Rectum (tissue), 1 donor: ENCODE measurements around a stretch of chr15.

GRCh38 chr15:67174566-67175504 lies 79.6 kb downstream of the AAGAB start:
- PRO-cap = unidirectional peak, plus-strand start at chr15:67175262

- PRO-cap = no peak
Observed at GRCh38 chr15:67193274-67194293, 60.9 kb downstream of the AAGAB start.

DNA sequence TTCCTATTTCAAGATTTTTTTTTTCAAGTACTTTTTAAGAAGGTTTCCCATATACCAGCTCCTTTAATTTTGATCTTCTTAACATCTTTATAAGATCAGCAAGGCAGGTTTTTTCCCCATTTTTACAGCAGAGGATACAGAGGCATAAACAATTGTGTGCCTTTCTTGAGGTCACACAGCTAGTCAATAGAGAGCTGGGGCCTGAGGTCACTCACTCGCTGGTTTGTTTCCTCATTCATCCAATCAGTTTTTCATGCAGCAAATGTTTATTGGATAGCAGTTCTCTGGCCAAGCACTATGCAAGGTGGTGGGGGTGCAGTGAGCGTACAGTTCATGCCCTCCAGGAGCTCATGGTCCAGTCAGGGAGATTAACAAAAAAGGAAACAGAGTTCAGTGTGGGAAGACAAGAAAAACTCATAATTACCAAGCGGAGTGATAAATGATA lies 29.1 kb downstream of the MAP2K5 start:
- PRO-cap = unidirectional peak, plus-strand start at position 298 of the sequence

DNA sequence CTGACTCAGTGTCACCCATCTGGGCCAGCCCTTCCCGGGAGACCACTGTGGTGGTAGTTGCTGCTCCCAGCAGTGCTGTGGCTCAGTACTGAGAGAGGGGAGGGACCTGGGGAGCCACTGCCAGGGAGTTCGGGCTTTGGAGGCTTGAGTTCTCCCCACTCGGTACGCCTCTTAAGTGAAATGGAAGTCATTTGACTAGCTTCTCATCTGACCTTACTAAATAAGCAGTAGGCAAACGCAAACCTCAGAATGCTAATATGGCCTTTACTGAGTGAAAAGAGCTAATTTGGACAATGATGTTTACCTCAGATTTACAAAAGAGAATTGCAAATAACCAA lies 16.1 kb downstream of the SKOR1 start:
- PRO-cap = no peak

DNA sequence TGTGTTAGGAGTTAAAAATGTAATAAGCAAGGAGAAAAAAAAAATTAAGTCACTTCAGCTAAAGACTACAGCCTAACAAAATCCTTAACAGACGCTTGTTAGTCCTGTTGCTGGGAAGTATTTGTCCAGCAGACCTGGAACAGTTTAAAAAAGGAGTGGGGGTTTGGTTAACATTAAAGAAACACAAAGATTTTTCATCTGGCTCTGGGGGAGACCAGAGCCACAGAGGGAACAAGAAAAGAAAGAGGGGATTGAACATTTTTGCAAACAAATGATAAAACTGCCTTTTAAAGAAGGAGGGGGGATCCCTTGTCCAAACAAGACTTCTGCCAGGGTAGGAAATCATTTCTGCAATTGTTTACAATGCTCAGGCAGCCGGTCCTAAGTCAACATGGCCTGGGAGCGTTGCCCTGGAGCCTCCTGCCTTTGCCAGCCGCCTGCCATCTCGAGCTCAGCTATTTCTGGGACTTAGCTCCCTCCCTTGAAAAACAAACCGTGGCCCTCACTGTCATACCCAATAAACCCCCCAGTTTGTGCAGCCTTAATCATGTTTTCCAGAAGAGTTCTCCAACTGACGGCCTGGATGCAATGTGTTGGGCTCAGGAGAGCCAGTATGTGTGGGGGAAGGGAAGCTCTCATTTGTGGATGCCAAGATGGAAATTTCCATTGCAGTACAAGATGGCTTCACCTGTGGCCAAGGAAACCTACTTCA lies 90.2 kb downstream of the SKOR1 start:
- PRO-cap = bidirectional peak, plus-strand start at position 557 of the sequence, minus-strand start at position 442 of the sequence

DNA sequence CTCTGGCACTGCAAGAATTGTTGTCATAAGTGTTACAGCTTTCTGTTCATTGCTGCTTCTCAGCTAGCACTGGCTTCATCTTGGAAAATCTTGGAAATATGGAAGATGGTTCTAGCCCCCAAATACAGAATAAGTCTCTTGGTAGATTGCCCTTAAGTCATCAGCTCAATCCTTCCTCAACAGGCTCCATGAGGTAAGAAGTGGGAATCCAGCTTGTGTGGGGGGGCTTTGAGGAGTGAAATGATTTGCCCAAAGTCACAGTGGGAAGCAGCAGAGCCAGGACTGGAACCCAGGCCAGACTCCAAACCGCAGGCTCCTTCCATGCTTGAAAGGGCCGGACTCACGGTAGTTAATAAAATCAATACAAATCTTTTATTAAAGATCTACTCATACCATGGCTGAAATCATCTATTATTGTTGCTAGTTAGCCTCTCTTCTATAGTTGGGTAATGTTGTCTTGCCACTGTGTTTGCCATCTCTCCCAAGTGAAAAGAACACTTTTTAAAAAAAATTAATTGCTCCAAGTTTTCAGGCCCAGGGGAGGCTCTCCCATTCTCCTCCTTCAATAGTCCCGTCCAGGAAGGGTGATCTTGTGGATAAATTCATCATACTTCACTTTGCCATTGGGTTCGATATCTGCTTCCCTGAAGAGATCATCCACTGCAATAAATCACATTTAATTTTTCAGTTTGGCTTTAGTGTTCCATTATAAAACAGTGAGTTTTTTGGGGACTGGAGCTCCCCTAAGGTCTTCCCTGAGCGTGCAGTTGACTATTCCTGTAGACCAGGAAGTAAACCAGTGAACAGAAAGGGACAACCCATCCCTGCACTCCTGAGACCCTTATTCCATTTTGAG lies 11.5 kb downstream of the CALML4 start:
- PRO-cap = no peak

- PRO-cap = bidirectional peak, plus-strand start at chr15:68206179, minus-strand start at chr15:68206084; bidirectional peak, plus-strand start at chr15:68206339, minus-strand start at chr15:68206234
Observed at GRCh38 chr15:68205774-68206485, 798 bp upstream of the CALML4 start.

GRCh38 chr15:68271744-68272706 lies 5.5 kb upstream of the FEM1B start:
- PRO-cap = no peak

- PRO-cap = no peak
Observed at GRCh38 chr15:68291119-68291891, 13.8 kb downstream of the FEM1B start.

GRCh38 chr15:68293651-68294743 lies 16.5 kb downstream of the FEM1B start:
- PRO-cap = no peak

- PRO-cap = no peak
Observed at GRCh38 chr15:68304456-68304701, 26.8 kb downstream of the FEM1B start.

DNA sequence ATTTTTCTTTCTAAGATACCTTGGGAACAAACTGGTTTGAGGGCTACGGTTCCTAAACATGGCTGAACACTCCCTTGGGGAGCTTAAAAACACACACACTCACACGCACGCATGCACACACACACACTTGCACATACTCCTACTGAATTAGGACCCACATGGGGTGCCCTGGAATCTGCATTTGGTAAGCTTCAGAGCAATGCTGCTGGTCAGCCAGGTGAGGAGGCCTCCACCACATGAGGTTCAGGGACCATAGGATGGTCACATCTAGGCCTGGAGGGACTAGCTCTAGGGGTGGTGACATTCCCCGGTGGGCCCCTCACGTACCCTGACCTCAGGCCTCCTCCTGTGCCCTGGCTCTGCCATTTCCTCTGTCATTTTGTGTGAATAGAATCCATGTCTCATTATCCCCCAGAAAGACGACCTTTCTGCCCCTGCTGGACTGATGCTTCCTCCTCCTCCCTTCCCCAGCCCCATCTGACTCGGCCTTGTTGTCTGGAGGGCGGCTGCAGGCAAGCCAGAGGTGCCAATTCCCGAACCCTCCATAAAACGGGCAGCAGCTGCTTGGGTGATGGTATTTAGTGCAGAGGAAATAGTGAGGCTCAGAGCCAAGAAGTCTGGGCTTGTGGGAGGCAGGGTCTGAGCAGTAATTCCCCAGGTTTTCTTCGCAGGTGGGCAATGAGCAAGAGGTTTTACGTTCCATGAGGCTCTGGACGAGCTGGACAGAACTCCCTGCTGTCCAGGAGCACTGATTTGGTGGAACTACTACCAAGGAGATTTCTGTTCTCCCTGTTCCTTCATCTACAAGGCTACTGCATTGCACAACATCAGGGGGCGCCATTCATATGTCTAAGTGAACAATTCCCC lies 71.3 kb downstream of the ITGA11 start:
- PRO-cap = no peak

DNA sequence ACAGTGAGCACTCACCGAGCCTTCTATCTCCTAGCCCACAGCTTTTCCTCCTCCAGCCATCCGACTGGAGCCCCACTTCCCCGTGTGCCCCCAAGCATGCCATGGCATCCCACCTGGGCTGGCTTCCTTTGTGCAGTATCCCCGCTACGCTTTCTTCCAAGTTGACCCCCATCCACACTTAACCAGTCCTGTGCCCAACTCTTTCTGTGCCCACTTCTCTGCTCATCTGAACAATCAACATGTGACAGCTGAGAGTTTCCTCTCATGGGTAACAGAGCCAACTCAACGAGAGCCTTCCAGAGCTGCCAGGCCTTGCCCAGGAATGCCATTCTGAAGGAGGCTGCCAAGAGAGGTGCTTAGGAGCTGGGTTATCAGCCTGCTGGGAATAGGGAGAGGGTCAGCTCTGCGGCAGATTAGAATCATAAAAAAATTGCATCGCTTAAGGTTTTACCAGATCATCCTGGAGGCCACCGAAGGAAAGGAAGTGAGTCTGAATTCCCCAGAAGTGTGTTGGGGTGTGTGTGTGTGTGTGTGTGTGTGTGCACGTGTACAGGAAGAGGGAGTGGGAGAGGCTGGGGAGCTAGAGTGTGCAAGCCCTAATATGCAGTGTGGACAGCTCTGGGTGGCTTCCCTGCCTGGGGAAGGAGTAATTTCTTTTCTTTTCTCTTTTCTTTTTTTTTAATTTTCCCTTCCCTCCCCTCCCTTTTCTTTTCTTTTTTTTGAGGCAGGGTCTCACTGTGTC lies 66.8 kb downstream of the ITGA11 start:
- PRO-cap = no peak

- PRO-cap = no peak
Observed at GRCh38 chr15:68407470-68407910, 24.5 kb downstream of the ITGA11 start.

DNA sequence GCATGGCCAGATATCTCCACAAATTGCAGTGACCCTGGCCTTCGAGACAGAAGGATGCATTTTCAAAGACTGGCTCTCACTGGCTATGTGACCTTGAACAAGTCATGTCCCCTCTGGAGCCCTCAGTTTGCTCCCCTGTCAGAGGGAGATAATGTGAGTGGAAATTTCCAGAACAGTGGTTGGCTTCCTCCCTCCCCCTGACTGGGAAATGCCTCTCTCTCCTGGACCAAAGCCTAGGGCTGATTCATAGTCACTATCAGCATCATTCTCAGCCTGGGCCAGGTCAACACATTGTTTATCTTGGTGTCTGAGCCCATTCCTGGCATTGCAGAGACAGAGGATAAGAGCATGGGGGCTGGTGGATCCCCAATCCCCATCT lies 35.7 kb upstream of the CORO2B start:
- PRO-cap = no peak

DNA sequence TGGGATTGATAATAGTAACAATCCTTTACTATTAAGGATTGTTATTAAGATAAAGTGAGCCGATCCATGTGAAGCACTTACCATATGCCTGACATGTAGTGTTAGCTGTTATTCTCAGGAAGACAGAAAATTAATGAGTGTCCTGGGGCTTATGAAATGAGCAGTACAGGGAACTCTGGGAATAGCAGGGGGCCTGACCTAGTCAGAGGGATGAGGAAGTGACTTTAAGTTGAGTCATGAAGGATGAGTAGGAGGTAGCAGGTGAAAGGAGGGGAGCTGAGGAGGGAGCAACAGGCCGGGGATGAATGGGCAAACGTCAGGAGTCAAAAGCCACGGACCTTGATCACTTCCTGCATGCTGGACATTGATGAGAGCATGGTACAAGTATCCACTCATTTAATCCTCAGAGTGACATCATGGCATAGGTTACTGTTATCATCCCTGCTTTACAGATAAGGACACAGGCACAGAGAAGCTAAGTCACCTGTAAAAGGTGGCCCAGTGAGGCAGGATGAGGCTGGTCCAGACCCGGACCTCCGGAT lies 7.4 kb downstream of the CORO2B start:
- PRO-cap = no peak

- PRO-cap = no peak
Observed at GRCh38 chr15:68673812-68674424, 95.1 kb downstream of the CORO2B start.

DNA sequence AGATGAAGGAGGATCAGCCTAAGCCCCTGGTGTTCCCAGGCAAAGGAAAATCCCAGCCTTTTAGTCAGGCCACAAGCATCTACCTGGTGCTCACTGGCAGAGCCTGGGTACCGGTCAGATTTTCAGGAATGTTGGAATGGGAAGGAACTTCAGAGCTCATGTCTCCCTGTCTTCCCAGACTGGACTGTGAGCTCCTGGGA lies 117.9 kb downstream of the CORO2B start:
- PRO-cap = no peak

GRCh38 chr15:68781631-68782301 lies 38.9 kb downstream of the ANP32A start:
- PRO-cap = unidirectional peak, minus-strand start at chr15:68781914

GRCh38 chr15:68802311-68802759 lies 18.4 kb downstream of the ANP32A start:
- PRO-cap = no peak